ENCODE data around the gene TXNIP.

DNA sequence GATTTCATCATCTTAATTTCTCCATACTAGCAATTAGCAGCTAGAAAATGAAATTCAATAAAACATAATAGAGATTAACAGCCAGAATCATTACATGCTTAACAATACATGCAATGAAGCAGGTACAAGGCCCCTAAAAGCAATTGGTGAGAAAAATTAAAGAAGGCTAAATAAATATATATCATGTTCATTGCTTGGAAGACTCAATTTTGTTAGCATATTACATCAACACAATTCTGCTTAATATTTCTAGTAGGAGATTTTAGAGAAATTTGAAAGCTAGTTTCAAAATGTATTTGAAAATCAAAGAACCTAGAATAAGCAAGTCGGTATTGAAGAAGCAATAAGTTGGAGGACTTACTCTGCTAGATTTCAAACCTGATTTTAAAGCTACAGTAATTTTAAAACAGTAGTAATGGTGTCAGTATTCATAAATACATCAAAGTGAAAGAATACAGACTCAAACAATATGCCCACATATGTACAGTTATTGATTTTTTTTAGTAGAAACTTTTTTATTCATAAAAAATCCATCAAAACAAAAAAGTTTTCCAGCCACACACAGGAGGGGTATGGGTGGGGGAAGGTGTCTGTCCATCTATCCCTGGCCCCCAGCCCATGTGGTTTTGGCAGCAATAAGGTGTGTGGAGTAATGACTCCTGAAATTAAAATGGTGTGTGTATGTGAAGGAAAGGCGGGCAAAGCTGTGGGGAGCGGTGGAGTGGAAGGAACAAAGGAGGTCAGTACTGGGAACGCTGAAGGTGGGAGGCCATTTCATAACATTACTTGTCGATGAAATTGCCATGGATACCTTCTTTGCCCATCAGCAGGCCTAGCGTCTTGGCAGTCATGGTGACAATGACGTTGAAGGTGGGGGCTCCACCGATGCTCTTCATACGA is 18.3 kb downstream of the NBPF8 start:
- PRO-cap, result no peak

DNA sequence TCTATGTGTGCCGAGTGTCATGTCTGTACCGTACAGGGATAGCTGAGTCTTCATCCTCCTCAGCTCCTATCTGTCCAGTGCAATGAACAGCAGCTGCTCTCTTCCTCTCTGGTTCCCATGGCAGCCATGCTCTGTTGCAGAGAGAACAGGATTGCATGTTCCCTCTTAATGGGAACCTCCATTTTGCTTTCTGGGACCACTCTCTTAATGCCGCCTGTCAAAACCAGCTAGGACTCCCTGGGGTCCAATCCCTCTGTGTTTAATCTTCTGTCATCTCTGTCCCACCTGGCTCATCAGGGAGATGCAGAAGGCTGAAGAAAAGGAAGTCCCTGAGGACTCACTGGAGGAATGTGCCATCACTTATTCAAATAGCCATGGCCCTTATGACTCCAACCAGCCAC is 38.8 kb downstream of the NBPF8 start:
- PRO-cap, result no peak

- PRO-cap, result no peak
Observed at GRCh38 chr1:120491676-120492161, 76.9 kb downstream of the NBPF8 start.

GRCh38 chr1:120665017-120665723 is 58.6 kb upstream of the NOTCH2NLR start:
- PRO-cap, result no peak

DNA sequence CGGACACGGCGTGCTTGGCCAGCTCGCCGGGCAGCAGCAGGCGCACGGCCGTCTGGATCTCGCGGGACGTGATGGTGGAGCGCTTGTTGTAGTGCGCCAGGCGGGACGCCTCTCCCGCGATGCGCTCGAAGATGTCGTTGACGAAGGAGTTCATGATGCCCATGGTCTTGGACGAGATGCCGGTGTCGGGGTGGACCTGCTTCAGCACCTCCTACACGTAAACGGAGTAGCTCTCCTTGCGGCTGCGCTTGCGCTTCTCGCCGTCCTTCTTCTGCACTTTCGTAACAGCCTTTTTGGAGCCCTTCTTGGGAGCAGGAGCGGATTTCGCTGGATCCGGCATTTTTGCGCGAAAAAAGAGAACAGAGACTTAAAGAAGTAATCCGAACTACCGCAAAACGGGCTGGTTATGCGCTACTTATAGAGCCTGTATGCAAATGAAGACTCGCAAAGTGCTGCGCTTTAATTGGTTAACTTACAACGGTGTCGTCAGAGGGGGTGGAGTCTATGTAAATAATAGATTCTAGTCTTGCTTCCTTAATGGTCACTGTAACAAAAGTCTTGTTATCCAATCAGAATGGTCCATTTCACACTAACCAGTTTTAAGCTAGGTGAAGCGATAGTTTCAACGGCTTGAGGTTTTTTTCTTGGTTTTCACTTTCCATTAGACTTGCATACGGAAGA is 1.4 kb downstream of the H3-7 start:
- PRO-cap, result no peak

DNA sequence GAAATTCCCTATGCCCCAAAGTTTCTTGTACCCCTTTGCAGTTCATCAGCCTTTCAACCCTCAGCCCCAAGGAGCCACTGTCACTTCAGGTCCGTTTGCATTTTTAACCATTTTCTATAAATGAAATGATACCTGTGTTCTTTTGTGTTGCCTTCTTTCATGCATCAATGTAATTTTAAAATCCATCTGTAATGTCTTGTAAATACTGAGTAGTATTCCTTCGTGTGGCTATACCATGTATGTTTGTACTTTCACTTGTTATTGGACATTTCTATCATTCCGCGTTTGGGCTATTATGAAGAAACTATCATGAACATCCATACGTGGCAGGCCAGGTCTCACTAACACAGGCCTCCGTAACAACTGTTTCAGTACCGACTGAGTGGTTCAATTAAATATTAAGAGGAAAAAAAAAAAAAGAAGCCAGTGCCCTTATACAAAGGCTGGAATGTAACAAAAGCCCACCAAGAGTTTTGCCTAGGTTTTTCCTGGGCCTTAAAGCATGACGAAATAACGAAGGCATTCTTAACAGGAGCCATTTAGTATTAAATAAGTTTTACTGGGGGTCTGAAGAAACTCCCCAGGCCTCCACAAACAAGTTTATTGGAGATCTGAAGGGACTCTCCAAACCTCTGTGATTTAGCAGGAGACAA is 17.5 kb downstream of the NBPF15 start:
- PRO-cap, result no peak

DNA sequence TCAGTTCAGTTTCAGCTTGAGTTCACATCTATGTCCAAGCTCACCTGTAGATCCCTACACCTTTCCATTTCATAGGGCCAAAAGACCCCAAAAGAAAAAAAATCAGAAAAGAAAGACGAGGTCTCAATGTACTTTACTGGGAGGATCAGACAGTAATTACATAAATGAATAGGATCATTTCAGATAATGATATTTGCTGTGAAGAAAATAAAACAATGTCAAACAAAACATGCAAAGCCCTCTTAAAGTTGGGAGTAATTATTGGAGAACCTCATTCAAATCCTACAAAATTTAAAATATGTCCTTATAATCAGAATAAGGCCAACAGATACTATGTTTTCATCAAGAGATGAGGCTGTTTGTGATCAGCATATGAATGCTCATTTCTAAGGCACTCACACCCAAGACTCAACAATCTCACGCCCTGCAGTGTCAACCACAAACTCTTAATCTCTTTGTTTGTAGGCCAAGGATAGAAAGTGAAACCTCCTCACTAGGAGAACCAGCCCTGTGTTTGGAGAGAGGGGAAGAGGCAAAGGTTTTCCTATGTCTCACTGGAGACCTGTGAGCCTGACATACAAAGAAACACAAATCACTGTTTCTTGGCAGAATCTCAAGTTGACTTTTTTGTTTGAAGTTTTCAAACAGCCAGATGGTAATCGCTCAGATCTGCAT is 16.8 kb downstream of the PDZK1 start:
- PRO-cap, result no peak

DNA sequence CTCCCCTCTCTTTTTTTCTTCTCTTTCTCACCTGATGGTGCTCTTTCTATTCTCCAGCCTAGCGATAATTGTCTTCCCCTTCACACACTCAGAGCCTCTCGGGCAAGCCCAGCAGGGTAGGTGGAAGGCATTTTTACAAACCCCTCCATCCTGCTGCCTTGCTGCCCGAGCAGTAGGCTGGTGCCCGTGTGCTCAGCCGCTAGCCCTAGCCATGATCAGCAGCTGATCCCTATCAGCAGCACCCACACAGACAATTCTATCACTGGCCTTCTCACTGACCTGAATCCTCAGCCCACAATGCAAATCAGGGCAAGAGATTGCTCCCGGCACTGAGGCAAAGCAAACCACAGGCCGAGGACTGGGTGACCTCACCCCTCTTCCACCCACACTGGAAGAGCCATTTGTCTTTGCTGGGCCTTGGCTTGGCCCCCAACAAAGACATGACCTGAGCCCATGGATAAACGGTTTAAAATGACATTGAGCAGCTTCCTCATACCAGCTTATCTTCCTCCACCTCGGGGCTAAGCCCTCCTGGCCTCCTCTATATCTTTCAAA is 896 bp upstream of the PDZK1 start:
- PRO-cap, result no peak

DNA sequence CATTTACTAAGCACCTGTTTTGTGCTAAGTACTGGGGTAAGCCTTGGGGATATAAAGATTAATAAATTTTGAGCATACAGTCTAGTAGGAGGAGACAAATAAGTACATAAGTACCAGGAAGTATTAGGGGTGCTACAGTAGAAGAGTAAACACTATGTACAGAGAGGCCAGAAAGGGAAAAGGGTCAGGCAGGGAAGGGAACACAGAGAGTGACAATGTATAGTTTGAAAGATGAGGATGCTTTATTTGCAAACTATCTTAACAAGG is 2.0 kb upstream of the NUDT17 start:
- PRO-cap, result unidirectional peak, plus-strand start at position 170 of the sequence

DNA sequence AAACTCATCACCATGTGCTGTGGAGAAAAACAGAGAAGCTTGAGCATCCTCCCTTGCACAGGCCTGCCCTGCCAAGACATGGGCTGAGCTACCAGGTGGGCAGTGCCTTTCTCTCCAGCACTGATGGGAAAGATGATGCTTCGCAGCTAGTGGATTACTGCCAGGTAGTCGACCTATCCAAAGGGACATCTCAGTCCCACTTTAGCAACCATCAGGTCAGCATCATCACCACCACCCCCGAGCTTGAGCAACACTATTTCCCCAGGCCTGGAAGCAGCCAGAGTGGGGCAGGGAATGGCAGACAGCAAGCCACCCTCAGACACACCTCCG is 1.9 kb downstream of the PIAS3 start:
- PRO-cap, result no peak

DNA sequence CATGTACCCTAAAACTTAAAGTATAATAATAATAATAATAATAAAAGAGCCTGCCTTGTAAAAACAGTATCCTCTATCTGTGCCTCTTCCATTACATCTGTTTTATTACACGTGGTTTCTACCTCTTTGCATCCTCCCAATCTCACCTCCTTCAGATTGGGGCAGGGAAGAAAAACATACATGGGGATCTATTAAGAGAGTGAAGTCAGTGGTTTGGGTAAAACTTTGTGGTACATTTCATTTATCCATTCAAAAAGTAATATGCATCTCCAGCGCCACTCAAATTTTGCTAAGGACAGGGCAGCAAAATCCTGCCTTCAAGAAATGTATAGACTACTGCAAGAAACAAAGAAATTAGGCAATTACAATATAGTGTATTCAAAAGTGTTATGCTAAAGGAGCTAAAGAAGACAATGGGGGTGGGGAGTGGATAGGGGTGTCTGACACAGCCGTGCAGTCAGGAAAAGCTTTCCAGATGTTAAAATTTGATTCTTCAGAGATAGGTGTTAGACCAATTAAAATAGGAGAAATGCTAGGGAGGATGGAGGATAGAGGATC is 2.4 kb upstream of the PEX11B start:
- PRO-cap, result no peak

DNA sequence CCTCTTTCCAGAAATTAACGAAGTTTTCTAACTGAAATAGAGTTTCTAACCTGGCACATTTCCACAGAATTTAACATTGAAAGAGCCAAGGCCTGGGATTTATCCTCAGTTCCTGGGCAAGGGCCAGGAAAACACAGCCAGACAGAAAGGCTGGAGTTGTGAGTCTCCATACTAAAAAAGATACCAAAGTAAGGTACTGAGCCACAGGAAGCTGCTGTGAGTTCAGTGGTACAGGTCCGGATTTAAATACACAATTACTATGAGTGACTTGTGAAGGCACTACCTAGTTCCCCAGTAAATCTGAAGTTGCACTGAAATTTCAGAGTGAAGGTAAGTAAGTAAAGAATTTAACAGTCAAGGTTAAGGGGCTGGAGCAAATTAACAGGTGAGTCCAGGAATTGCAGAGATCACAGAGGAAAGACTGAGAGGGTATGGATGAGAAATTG is 967 bp downstream of the LIX1L start:
- PRO-cap, result no peak

- PRO-cap, result no peak
Observed at GRCh38 chr1:145989724-145990291, 6.6 kb downstream of the TXNIP start.

DNA sequence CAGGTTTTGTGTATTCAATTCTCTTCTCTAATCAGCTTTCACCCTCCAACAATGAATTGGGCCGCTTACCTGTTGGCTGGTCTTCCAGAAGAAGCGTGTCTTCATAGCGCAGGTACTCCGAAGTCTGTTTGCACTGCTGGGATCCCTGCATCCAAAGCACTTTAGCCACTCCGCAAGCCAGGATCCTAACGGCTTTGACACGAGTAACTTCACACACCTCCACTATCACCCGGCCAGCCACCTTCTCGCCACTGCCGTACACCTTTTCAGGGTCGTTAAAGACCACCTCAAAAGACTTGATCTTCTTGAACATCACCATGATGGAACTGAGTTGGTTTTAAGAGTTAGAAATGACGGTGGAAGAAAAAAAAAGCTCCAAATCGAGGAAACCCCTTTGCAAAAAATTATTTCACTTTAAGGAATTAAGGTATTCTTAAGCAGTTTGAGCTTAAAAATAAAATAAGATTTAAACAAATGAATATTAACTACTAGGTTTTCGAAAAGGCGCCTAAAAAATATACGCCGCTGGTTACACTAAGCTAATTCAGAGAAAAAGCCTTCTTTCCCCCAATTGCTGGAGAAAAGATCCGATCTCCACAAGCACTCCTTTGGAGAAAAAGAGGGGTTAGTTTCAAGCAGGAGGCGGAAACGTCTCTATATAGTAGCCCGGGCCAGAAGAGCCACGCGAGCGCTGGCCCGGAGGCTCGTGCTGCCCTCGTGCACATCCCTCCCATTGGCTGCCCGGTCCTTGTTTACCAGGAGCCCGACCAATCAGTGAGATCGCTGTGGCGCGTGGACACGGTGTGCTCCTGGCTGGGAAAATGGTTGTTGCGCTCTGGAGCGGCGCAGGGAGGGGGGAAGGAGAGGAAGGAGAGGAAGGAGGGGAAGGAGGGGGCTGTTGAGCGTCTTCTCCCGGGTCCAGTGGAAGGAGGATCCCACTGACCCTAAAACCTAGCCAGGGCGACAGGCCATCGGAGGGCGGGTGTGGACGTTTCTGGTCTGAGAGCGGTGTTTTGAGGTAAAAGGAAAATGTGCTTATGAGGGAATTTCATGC is at the start of gene TXNIP:
TXNIP (minus strand) TSS at position 632 of the 1,054 bp plus-strand sequence.
- PRO-cap, result bidirectional peak, plus-strand start at position 801 of the sequence, minus-strand start at position 606 of the sequence

- PRO-cap, result no peak
Observed at GRCh38 chr1:145997781-145998091, 1.4 kb upstream of the TXNIP start.

- PRO-cap, result no peak
Observed at GRCh38 chr1:146948325-146949090, 10.4 kb downstream of the NBPF12 start.

DNA sequence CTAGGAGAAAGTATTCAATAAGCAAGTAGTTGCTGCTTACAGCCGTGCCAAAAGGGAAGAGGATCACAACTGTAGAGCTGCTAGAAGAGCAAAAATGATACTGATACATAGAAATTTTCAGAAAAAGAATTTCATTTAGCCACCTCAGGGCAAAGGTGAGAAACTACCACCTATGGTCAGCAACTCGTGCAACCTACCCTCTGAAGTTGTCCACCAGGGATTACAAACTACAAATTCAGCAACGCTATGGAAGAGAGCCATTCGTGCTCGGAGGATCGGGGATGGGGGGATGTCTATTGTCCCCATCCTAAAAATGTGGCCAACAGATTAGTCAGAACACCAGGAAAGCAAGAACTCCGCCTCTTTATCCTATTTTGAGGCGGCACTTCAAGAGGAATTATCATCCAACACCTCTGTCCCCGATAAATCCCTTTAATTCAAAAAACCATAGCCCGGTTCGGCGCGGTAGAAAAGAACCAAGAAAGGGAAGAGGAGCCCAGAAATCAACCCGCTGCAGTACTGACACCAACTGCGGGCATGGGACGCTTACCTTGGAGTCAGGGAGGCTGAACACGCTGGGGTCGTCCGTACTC is 735 bp downstream of the PRKAB2 start:
- PRO-cap, result unidirectional peak, plus-strand start at position 260 of the sequence

DNA sequence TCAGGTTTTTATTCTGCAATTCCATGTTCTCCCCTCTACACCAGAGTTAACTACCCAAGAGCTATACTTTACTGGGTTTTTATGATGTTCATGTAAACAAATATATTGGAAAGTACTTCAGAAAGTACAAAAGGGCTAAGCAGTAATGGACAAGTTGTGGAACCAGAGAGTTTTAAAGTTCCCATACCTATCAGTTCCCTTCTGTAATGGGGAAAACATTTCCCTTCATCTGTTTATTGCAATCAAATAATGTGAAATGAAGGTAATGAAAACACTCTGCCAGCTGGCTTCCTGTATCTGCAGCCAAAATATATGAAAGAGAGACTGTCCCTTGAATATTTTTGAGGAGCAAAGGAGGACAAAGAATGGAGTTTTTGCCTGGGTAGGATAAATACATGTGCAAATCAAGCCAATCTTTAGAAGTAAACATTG is 9.9 kb downstream of the FMO5 start:
- PRO-cap, result no peak

- PRO-cap, result unidirectional peak, plus-strand start at chr1:147423212
Observed at GRCh38 chr1:147423085-147423303, 118.3 kb upstream of the BCL9 start.

DNA sequence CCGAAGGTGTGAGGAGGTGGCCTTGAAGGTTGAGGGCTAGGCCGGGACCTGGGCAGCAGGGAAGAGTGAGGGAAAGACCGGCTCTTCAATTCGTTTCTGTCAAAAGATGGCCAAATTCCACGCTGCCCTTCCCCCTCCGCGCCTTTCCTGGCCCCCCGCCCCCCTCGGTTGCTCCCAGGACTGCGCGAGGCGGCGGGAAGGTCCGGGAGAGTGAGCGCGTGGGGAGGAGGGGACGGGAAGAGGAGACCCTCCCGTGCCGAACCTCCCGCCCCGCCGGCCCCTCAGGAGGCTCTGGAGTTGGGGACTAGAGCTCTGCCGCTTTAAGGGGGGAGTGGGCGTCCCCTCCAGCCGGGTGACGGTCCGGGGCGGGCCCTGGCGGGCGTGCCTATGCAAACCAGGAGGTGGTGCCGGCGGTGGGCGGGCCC is 58.0 kb downstream of the BCL9 start:
- PRO-cap, result bidirectional peak, plus-strand start outside the sequence, minus-strand start at position 293 of the sequence

Measured in bronchus (tissue), 1 donor.